Hepatocyte (in vitro differentiated cells and primary cell): Measurements from ENCODE around the genes CHMP5 and UBAP2.

GRCh38 chr9:33264571-33265382, at the start of gene CHMP5:
Gene CHMP5 (plus strand): TSS chr9:33265049.
- RAMPAGE, long total RNA = start-site peak on the plus strand at chr9:33264990-33265076, 510 and 472 reads in 2 replicates
- RRBS = 2% methylated on average over 7 of the region's 63 CpGs

GRCh38 chr9:33452634-33453344, 5.4 kb upstream of the AQP3 start:
- RAMPAGE, long total RNA = no peak
- RRBS = no CpG with 5 or more reads among the region's 10 CpGs

- RAMPAGE, long total RNA = no peak
- RRBS = no CpG with 5 or more reads among the region's 1 CpG
These were observed 24.9 kb upstream of the PRSS3 start for GRCh38 chr9:33770458-33770920.

DNA sequence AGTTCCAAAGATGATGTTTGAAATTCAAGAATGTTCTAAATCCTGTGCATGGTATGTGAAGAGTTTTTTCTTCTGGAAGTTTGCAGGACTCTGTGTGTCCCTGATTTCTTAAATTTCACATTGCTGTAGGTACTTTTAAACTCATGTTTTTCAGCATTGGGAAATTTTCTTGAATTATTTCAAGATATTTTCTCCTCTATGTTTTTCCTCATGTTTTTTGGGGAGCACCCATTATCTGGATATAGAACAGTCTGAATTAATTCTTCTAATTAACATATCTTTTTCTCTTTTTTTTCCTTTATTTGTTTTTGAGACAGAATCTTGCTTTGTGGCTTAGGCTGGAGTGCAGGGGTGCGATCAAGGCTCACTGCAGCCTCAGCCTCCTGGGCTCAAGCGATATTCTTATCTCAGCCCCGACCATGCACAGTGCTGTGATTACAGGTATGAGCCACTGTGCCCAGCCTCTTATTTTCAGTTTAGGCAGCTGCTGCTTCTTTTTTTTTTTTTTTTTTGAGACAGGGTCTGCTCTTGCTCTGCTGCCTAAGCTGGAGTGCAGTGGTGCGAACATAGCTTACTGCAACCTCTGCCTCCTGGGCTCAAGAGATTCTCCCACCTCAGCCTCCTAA, 20.1 kb downstream of the UBE2R2 start:
- RAMPAGE, long total RNA = no peak
- RRBS = no CpG with 5 or more reads among the region's 4 CpGs

DNA sequence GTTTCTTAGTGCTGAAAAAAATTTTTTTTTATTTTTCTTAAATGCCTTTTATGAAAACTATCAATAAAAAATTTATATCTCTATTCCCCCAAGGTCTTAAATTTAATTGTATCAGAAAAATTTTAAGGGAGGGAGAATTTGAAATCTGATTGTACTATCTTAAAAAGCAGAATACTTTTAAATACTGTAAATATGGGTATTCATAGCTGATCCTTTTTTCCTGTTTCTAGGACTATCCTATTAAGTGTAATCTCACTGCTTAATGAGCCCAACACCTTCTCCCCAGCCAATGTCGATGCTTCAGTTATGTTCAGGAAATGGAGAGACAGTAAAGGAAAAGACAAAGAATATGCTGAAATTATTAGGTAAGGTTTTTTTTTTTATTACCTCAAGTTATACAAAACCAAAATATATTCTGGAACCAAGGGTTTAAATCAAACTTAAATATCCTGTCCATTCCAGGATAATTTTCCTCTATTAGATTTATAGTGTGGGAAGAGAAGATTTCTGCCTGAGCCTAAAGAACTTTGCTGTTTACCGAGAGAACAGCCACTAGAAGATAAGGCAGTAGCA, 94.9 kb downstream of the UBE2R2 start:
- RAMPAGE, long total RNA = no peak
- RRBS = no CpG with 5 or more reads among the region's 2 CpGs

- RAMPAGE, long total RNA = no peak
- RRBS = no CpG with 5 or more reads among the region's 10 CpGs
These were observed 100.0 kb downstream of the UBE2R2 start for GRCh38 chr9:33916884-33917368.

- RAMPAGE, long total RNA = no peak
- RRBS = no CpG with 5 or more reads among the region's 2 CpGs
These were observed 85.1 kb downstream of the UBAP2 start for GRCh38 chr9:33963545-33964070.

DNA sequence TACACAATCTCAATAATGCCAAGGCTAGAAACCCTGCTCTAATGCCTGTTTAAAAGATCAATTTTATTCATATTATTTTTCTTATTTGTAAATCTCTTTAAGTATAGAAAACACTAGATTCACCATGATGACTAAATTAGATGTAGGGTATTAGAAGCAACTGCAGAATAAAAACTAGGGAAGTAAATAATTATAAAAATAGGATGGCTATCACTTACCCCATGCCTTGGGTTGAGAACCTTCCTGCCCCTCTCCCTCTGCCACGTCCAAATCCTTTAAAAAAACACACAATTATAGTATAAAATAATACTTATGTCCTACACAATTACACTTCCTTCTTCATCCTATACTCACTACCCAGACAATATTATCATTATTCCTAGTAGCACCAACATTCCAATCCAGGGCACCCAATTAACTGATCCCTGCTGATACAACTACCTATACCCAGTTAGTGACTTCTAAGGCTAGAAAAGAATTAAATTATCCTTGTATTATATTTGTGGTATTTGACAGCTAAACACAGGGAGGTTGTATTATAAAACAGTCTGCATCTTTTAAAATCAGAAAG, 75.6 kb downstream of the UBAP2 start:
- RAMPAGE, long total RNA = no peak
- RRBS = no CpG with 5 or more reads among the region's 1 CpG

DNA sequence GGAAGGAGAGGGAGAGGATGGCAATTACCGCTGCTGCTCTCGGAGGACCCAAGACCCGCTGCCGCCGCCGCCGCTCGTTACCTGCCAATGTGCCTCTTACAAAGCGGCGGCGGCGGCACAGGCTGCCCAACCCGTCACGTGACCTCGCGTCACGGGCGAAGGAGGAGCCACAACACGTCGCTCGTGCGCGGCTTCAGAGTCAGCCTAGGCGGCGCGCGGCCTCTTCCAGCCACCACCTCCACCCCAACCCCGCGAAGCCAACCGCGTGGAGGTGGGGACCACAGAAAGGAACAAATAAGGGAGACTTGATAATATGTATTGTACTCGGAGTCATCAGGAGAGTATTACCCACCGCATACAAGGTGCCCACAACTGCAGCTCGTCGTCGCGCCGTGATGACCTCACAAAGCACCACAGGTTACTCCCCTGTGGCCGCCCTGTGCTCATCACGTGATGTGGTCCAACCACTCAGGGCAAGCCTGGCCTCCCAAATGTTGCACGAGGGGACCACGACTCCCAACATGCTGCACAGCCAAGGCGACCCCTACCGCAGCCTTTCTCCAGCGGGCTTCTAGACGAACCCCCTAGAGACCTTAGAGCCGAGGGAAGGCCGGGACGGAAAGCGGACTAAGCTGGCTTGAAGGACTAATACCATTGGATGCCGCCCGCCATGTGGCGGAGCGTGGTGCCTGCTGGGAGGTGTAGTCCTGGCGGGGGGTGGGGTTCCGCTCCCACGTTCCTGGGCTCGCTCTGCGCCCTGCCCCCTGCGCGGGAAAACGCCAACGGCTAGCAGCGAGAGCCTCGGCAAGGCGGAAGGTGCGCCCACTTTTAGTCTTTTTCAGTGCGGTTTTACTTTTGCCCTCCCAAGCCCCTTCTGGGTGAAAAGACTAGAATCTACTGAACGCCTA, at the start of gene UBAP2:
Gene UBAP2, minus strand, starts transcription at position 91 of the 908 bp plus-strand sequence.
- RAMPAGE, long total RNA = no peak
- RRBS = no CpG with 5 or more reads among the region's 69 CpGs

GRCh38 chr9:34124738-34125469, 1.6 kb downstream of the DCAF12 start:
- RAMPAGE, long total RNA = no peak
- RRBS = no CpG with 5 or more reads among the region's 9 CpGs

- RAMPAGE, long total RNA = no peak
- RRBS = no CpG with 5 or more reads among the region's 16 CpGs
These were observed 891 bp downstream of the DCAF12 start for GRCh38 chr9:34125491-34126122.

DNA sequence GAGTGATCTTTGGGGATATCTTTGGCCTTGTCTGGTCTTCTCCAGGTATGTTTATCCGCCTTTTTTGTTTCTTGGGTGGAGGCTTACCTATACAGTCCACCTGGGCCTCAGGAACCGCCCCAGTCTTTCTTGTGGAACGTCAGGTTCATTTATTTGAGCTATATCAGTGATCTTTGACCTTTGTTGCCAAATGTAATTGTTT, 765 bp downstream of the UBAP1 start:
- RAMPAGE, long total RNA = no peak
- RRBS = no CpG with 5 or more reads among the region's 3 CpGs

- RAMPAGE, long total RNA = no peak
- RRBS = no CpG with 5 or more reads among the region's 7 CpGs
These were observed 19.3 kb downstream of the UBAP1 start for GRCh38 chr9:34197749-34198898.

- RAMPAGE, long total RNA = no peak
- RRBS = 0% methylated on average over 4 of the region's 23 CpGs
These were observed 765 bp upstream of the MYORG start for GRCh38 chr9:34377425-34377900.

GRCh38 chr9:34398453-34398937, 885 bp upstream of the C9orf24 start:
- RAMPAGE, long total RNA = no peak
- RRBS = no CpG with 5 or more reads among the region's 2 CpGs

DNA sequence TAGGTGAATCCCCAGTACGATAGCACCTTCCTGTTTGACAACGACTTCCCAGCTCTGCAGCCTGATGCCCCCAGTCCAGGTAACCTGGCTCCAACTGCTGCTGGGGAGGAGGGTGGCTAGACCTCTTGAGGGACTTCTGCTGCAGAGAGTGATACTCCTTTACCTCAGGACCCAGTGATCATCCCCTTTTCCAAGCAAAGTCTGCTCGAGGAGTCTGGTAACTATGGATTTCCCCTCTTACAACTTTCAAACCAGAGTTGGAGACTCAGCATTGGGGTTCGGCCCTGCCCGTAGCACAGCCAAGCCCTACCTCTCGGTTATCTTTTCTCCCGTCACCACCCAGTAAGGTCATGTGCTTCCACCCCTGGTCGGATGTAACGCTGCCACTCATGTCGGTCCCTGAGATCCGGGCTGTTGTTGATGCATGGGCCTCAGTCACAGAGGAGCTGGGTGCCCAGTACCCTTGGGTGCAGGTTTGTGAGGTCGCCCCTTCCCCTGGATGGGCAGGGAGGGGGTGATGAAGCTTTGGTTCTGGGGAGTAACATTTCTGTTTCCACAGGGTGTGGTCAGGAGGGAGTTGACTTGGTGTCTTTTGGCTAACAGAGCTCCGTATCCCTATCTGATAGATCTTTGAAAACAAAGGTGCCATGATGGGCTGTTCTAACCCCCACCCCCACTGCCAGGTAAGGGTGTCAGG, 1.2 kb downstream of the GALT start:
- RAMPAGE, long total RNA = no peak
- RRBS = no CpG with 5 or more reads among the region's 13 CpGs

GRCh38 chr9:34662940-34663623, 625 bp upstream of the CCL27 start:
- RAMPAGE, long total RNA = no peak
- RRBS = no CpG with 5 or more reads among the region's 3 CpGs

GRCh38 chr9:34987935-34988959, 1.3 kb upstream of the DNAJB5 start:
- RAMPAGE, long total RNA = no peak
- RRBS = no CpG with 5 or more reads among the region's 22 CpGs

DNA sequence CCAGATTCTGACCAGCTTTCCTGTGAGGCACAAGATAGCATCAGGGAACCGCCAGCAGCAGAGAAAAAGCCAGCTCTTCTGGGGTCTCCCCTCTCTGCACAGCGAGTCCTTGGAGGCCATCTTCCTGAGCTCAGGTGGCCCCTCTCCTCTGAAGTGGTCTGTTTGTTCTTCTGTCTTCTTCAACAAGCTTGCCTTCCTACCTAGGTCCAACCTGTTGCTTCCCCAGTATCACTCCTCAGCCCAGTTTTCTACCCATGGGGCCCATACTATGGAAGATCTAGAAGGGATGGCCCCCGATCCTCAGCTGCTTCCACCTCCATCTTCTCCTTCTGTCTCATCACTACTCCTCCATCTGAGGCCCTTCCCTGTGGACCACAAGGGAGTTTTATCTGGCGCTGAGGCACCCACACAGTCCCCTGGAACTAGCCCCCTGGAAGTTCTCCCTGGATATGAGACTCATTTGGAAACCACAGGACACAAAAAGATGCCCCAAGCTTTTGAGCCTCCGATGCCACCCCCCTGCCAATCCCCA, 1.2 kb downstream of the C9orf131 start:
- RAMPAGE, long total RNA = no peak
- RRBS = no CpG with 5 or more reads among the region's 5 CpGs

DNA sequence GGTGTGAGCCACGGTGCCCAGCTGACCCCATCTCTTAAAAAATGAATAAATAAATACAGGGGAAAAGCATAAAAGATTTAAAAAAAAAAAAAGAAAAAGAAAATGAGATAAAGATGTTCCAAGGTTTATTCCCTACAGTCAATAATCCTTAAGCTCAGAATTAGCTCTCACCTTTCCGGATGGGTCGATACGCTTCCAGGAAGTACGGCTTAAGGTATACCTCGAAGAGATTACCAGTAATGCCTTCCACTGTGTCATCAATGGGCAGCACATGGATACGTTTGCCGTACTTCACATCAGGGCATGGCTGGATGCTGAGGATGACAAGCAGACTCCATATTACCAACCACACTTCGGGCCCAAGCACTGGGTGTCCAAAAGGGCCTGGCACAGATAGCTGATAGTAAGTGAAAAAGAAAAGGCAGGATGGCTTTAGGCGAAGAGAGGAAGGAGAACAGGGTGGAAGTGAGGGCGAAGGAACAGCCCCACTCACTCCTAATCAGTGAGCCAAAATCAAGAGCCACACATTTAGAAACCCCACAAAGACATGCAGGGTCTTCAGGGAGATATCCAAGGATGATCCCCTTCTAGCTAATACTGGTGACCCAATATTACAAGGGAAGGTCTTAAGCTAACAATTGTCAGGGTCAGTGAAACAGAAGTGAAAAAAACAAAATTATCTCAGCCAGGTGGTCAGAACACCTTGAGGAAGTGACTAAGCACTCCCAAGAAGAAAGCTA, 5.8 kb downstream of the VCP start:
- RAMPAGE, long total RNA = no peak
- RRBS = no CpG with 5 or more reads among the region's 11 CpGs